ENCODE results near the genes PQBP1, PIM2, MAGIX, MAGED4B and GPR173.

GRCh38 chrX:48897646-48898707, at the start of gene PQBP1:
PQBP1 (plus strand) TSS chrX:48897930.
- PRO-cap, result bidirectional peak, plus-strand start at chrX:48897931, minus-strand start at chrX:48897762; bidirectional peak, plus-strand start at chrX:48898290, minus-strand start at chrX:48898155; unidirectional peak, minus-strand start at chrX:48898560

DNA sequence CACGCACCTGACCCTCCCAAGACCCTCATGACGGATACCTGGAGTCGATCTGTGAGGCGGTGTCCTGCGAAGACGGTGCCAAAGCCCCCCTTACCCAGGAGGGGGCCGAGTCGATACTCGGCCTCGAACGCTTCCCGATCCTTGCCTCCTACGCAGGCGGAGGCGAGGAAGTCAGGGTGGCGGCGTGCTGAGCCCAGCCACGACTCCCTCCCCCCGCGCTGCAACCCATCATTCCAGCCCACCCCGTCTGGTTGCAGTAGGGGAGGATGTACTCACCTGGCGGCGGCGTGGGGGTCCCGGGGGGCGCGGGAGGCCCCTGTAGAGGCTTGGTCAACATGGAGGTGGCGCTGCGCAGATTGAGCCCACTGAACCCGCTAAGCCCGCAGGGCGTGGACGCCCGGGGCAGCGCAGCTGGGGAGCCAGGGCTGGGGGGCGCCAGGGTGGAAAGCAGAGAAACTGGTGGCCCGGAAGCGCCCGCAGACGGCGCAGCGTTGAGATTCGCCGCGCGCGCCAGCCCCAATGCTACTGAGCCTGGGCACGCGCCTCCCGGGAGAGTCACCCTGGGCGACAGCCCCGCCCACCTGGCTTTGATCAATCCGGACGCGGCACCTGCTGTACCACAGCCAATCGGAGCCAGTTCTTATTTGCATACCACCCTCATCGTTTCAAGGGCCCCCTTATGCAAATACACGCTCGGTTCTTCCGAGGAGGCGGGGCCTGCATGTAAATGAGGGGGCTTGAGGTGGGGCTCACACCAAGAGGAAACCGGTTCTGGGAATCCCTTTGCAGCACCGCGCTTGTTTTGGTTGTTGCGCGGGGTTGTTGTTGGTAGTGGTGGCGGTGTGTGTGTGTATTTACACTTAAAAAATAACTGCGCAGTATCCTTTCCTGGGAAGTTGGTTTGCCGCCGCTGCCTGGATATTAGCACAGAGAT, at the start of gene PIM2:
TSS of gene PIM2 (minus strand) at position 527 of the 934 bp plus-strand sequence.
- PRO-cap, result bidirectional peak, plus-strand start at position 809 of the sequence, minus-strand start at position 527 of the sequence

- PRO-cap, result no peak
Measured at GRCh38 chrX:48922414-48922751, 3.6 kb upstream of the PIM2 start.

GRCh38 chrX:49162519-49163180, at the start of gene MAGIX:
MAGIX (plus strand) TSS chrX:49162758.
- PRO-cap, result no peak

DNA sequence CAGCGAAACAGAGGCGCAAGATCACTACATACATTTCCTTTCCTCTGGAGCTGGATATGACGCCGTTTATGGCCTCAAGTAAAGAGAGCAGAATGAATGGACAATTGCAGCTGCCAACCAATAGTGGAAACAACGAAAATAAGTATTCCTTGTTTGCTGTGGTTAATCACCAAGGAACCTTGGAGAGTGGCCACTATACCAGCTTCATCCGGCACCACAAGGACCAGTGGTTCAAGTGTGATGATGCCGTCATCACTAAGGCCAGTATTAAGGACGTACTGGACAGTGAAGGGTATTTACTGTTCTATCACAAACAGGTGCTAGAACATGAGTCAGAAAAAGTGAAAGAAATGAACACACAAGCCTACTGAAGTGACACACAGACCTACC, 2.0 kb downstream of the USP27X start:
- PRO-cap, result no peak

GRCh38 chrX:49881654-49882296, 2.5 kb downstream of the USP27X start:
- PRO-cap, result no peak

GRCh38 chrX:50094889-50095566, 105.8 kb downstream of the AKAP4 start:
- PRO-cap, result no peak

- PRO-cap, result no peak
Measured at GRCh38 chrX:50770425-50770874, 43.5 kb downstream of the SHROOM4 start.

DNA sequence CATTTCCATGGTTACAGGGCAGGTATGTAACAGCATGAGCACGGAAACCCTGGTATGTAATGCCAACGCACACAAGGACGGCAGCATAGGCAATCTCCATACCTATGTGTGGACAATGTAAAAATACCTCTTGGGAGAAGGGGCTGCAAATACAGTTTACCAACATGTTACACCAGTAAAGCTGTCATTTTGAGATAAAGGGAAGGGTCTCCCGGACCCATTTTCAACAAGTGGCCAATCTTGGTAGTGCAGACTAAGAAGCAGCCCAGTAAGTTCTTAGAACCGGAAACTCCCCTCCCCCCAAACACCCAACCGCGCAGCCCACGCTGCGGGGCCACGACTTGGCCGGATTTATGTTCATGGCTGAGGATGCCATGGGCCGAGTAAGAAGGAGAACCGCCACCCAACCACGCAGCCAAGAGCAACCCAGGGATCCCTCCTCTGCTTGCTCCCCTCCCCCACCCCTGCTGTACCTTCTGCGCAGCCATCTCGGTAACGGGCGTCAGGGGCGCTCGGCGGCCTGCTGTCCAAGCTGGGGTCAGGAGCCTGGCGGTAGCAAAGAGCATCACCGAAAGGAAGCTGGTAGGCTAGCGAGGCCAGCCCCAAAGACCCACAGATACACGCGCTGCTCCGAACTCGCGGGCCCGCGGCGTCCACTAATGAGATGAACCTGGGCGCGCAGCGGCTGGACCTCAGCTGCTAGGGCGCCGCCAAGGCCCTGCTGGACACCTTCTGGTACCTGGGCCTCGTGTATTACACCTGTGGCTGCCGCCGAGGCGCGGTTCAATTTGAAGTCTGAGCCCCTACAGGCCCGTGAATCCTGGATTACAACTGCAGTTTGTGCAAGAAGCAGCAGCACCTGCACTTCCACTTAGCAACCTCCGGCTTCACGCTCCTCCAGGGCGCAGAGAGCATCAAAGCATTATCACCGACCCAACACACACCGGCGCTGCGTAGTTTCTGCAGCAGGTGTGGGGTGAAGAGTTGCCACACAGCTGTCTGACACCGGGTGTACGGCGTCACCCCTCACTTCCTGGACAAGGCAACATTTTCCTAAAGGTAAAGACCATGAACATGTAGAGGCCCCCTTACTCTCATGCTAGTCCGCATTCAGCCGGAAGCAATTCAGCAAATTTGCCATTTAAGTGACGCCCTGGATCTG, 10.7 kb upstream of the EZHIP start:
- PRO-cap, result no peak

DNA sequence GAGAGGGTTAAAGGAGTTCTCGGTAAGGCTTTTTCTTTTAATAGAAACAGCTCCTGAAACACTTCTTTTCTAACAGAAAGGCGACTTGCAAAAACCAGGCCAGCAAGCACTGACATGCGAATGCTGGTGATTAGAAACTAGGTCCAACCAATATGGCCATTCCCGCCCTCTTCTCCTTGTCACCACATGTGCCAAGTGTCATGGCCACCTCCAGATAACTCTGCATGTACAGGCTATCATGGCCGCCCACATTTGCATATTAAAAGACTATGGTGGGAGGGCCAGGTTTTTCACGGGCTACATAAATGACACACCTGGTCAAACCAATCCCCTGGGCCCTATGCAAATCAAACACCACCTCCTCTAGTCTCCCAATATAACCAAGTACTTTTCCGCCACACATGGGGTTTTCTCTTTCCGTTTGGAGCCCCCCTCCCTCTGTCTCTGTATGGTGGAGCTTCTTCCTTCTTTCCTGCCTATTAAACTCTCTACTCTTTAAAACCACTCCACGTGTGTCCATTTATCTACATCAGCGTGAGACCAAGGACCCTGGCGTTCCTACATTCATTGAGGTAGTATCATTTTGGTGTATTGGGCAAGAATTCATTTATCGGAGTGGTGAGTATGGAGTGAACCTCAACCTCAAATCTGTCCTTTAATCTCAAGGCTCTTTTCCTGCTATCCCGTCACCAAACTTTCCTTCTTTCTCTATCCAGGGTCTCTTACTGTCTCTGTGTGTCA, 40.0 kb downstream of the NUDT11 start:
- PRO-cap, result no peak

GRCh38 chrX:52068885-52069611, at the start of gene MAGED4B:
MAGED4B (minus strand) TSS chrX:52069183.
- PRO-cap, result no peak

GRCh38 chrX:52576810-52577309, 60.0 kb upstream of the XAGE1B start:
- PRO-cap, result no peak

GRCh38 chrX:52934229-52935382, 23.7 kb downstream of the FAM156A start:
- PRO-cap, result bidirectional peak, plus-strand start at chrX:52934587, minus-strand start at chrX:52934613; bidirectional peak, plus-strand start at chrX:52935221, minus-strand start at chrX:52935101

GRCh38 chrX:52983209-52983710, 24.9 kb upstream of the FAM156A start:
- PRO-cap, result no peak

GRCh38 chrX:52995116-52996274, 37.2 kb upstream of the FAM156A start:
- PRO-cap, result bidirectional peak, plus-strand start at chrX:52995722, minus-strand start at chrX:52995434; bidirectional peak, plus-strand start at chrX:52995970, minus-strand start at chrX:52995901

DNA sequence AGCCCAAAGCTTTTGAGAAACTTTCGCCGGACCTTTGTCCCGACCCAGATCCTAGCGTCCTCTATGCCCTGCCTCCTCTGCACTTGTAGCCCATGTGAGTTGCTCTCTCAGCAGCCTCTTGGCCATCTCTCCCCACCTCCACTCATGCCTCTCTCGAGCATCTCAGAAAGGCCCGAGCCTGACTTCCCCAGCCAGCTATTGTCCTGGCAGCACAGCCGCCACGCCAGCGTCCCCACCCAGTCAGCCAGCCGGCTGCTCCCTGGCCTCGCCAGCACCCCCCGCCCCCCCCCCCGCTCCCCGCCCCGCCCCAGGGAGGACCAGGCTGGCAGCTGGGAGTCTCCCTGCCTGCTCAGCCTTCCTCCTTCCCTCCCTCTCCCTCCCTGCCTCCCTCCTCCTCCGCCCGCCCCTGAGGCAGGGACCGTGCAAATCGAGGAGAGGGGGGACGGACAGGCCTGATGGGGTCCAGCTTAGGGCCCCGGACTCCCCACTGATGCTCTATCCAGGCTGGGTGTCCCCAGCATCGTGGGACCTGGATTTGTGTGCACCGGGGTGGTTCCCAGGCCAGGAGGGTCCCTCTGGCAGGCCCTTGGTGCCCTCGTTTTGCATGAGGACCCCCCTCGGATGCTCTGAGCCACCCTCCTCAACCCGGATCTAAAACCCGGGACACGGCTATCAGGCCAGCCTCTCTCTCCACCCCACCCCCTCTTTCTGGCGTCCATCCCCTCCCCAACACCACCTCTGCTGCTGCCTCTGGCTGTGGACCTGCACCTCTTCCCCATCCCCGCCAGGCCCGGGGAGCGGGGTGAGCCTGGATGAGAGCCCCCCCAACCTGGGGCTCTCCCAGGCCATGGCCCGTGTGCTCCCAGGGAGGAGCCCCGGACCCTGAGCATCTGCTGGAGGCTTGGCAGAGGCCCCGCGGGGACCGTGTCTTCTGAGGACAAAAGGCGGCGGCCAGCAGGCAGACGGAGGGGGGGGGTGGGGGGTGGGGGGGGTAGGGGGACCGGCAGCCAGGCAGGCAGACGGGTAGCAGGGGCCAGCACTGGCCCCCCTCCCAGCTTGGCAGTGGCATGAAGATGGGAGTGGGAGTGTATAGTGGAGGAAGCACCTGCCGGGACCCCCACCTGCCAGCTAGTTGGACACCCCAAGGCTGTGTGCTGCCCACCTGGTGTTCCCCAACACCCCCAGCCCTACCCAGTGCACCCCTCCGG, at the start of gene GPR173:
TSS of gene GPR173 (plus strand) at position 698 of the 1,208 bp plus-strand sequence.
- PRO-cap, result no peak

DNA sequence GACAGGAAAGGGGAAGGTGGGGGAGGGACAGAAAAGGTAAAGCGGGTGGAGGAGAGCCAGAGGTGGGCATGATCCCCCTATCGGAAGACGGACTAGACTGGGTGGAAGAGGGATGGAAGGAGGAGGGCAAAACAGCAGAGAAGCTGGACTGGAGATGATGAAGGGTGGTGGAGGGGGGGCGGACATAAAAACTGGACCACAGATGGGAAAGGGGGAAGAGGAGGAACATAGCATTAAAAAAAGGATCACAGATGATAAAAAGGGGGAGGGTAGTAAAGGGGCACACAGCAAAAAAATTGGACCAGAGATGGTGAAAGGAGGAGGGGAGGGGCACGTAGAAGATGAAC, 1.2 kb downstream of the TSPYL2 start:
- PRO-cap, result no peak

DNA sequence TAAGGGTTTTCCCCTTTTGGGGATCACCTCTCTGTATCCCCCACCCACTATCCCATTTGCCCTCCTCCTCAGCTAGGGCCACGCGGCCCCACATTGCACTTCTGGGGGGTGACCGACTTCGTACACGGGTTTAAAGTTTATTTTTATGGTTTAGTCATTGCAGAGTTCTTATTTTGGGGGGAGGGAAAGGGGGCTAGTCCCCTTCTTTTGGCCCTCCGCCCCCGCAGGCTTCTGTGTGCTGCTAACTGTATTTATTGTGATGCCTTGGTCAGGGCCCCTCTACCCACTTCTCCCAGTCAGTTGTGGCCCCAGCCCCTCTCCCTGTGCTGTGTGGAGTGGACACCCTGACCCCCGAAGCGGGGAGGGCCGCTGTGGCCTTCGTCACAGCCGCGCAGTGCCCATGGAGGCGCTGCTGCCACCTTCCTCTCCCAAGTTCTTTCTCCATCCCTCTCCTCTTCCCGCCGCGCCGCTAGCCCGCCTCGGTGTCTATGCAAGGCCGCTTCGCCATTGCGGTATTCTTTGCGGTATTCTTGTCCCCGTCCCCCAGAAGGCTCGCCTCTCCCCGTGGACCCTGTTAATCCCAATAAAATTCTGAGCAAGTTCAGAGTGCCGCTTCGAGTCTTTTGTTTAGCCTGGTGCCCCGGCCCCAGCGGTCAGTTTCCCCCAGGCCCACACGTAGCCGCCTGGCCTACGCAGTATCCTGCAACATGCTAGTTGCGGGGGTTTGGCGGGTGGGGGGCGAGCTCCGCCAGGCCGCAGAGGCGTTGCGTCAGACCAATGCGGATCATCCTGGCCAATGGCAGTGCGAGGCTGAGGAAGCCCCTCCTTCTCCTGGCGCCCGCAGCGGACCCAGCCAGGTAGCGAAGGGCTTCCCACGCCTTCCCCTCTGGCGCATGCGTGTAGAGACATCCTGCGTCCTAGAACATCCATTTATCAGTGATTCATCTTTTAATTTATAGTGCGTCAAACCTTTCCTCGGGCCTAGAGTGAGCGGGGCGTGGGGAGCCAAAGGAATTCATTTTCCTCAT, 5.7 kb upstream of the KANTR start:
- PRO-cap, result no peak

GRCh38 chrX:53093072-53093529, 841 bp upstream of the KANTR start:
- PRO-cap, result no peak

DNA sequence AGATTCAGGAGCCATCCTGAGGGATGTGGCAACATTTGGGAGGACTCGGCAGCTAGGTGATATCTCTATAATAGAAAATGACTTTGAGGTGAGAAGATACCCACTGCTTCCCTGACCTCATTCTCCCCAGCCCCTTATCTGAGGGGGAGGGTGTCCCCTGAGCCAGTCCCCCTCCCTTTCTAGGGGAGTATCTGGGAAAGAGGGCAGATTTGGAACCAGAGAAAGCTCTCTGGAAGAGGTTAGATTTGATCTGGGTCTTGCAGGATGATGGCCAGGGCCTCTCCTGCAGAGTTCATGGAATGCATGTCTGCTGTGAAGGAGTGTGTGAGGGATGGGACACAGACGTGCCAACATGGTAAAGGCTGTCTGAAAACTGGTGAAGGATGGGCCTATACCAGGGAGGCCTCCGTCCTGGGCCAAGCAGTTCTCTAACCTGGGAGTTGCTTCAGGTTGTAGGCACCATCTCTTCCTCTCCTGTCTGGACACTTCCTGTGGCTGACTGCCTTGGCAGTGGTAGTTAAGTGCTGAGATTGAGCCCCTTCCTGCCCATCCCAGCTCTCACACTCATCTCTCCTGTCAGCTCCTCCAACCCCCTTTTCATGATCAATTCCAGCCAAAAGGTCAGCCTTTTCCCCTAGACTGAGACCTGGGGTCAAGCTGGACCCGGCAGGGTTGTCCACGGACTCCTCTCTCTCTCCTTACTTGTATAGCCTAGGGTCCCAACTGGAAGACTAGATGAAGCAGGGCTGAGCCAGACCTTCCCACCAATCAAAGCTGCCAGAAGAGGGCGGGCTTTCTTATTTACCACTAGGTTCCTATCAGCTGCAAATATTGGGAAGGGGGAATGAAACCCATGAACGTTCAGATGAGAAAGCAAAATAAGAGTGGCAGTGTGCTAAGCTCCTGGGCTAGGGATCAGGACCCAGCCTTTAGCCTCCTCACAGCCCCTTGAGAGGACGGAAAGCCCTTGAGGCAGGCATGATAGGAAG, 34.7 kb downstream of the KDM5C start:
- PRO-cap, result no peak

Data from SUDHL5 (cell line).